Epithelial cell of prostate (primary cell): ENCODE data around the genes CNTNAP4, VAT1L and CMC2.

DNA sequence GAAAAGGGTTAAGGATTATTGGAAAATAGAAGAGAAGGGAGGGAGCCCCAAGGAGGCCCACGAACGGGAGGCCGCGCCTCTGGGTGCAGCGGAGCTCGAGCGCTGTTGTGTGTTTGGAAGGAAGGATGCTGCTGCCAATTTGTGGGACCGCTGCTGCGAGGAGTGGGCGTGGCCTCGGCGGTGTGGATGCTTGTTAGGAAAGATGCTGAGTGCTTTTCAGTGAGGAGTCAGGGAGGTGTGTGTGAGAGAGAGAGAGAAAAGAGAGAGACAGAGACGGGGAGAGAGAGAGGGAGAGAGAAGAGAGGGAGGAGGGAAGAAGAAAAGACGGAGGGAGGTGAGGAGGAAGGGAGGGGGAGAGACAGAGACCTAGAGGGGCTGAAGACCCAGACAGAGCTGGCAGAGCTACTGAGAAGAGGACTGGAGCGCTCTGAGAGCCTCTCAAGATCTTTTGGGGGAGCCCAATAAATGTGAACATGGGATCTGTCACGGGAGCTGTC is at the start of gene CNTNAP4:
CNTNAP4 (plus strand) TSS at position 212 of the 497 bp plus-strand sequence.
- RRBS = no CpG with 5 or more reads among the region's 16 CpGs

DNA sequence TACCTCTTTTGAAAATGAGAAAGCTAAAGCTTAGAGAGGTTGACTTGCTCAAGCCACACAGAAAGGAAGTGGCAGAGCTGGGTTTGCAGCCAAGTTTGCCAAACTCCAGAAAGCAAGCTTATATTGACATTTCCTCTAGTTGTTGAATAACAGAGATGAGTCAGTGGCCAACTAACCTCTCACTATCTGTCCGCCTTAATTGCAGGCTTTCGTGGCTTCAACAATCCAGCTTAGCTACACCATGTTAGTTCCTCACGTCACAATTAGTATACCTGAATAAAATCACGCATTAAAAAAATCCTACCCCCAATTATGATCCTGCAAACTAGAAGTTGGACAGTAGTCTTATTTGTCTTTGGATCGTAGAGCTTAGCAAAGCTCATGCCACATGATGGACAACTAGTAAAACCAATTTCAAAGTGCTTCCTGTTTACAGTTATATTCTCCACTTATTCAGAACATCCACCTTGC is 151.7 kb downstream of the CNTNAP4 start:
- RRBS = no CpG with 5 or more reads among the region's 5 CpGs

DNA sequence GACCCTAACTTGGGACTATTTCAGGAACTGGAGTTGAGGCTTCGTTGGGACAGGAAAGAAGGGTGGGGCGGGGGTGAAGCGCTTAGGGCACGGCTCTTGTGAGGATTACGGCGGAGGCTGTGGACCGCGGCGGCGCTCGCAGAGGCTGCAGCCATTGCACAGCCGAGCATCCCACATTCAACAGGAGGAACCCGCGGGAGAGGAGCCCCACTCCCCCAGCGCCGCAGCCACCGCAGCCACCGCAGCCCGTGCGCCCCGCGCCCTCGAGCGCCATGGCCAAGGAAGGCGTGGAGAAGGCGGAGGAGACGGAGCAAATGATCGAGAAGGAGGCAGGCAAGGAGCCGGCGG is at the start of gene VAT1L:
VAT1L (plus strand) TSS at position 154 of the 348 bp plus-strand sequence.
- RRBS = no CpG with 5 or more reads among the region's 30 CpGs

DNA sequence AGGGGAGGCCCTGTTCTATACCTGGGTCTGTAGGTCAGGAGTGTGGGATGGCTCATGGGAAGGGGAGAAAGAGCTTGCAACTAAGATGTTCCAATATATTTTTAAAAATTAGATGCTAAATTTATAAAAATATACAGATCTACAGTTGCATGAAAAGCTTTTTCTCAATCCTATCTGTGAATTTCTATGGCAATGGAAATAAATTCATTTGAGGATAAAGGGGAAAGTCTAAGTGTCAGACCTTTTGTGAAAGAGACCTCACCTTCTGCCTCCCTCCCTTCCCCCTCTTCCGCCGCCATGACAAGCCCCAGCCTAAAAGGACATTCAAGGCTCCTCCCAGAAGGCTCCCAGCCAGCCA is 19.6 kb upstream of the CLEC3A start:
- RRBS = no CpG with 5 or more reads among the region's 2 CpGs

- RRBS = no CpG with 5 or more reads among the region's 12 CpGs
These were observed 403.4 kb downstream of the WWOX start for GRCh38 chr16:78502705-78503369.

GRCh38 chr16:78505387-78505967 is 406.0 kb downstream of the WWOX start:
- RRBS = no CpG with 5 or more reads among the region's 8 CpGs

DNA sequence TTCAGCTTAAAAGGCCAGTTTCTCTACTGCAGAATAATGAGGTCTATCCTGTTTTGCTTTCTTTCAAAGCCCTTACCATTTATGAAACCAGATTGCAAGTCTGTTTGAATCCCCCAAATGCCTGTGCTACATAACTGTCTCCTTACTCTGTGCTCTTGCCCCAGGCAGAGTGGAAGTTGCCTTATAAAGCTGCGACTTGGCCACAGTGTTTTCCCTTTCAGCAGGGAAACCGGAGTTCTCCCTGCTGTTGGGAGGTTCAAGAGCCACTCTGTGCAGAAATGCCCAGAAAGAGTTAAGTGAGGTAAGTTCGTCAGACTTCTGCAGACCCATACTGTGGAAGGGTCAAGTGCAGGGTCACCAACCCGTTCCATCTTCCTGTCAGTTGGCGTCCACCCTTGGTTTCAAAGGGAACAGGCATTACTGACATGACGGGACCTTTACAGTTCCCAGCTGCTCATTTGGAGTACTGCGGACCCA is 508.9 kb downstream of the WWOX start:
- RRBS = no CpG with 5 or more reads among the region's 7 CpGs

GRCh38 chr16:78778082-78778853 is 678.8 kb downstream of the WWOX start:
- RRBS = no CpG with 5 or more reads among the region's 16 CpGs

GRCh38 chr16:79168942-79169760 is 431.4 kb downstream of the MAF start:
- RRBS = no CpG with 5 or more reads among the region's 6 CpGs

DNA sequence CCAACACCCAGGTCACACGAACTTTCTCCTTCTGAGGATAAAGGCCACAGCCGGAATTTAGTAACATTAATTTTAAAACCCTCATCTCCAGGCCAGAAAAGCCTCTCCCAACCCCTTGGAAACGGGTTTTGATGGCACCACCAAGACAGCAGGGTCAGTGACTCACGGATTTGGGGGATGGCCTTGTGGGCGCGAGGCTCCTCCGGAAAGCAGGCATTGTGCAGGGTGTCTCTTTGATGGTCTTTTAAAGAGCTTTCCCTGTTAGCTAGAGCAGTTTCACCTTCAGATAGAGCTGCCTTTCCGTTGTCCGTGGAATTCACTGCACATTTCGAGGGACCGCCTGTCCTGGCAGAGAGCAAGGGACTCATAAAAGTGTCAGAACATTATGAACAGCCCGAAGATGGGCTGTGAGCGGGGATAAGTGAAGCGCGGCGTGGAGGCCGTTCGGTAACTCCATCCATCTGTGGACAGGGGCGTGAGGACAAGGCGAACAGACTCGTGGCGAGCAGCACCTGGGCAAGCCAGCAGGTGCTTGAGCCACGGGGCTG is 371.3 kb downstream of the MAF start:
- RRBS = no CpG with 5 or more reads among the region's 23 CpGs

- RRBS = no CpG with 5 or more reads among the region's 18 CpGs
These were observed 162.2 kb downstream of the MAF start for GRCh38 chr16:79438330-79438836.

DNA sequence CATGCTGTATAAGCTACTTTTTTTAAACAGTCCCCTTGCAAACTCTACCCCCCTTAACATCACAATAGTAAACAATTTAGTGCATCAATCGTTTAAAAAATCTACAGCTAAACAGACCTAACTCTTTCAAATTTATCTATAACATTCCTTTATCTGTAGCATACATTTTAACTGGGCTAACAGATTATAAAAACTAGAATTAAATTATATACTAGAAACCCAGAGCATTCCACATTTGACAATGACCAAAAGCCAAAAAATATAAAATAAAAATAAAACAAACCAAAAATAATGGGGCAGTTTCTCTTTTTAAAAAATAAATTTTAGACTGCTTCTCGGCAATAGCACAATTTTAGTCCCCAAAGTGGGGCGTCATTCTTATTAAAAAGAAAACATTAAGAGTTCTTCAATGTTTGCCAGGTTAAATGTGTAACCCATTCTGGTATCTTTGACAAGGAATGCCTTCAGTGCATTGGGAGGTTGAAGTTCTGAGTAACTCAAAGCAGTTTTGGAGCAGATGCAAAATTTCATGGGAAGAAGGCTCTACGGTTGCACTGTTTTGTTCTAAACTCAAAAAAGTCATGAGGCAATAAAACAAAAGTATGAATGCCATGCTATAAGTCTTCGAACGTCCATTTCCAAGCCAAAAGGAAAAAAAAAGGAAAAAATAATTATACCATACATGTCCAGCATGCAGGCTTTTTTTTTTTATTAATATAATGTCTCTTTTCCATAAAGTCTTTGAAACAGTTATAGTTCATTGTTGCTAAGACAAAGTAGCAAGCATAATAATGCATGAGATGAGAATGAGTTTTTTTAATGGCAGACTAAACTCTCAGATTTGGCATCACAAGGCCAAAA is 3.2 kb downstream of the MAF start:
- RRBS = no CpG with 5 or more reads among the region's 6 CpGs

- RRBS = no CpG with 5 or more reads among the region's 4 CpGs
These were observed 2.6 kb downstream of the MAF start for GRCh38 chr16:79597963-79598270.

- RRBS = 2% methylated on average over 15 of the region's 107 CpGs
These were observed 1.6 kb downstream of the MAF start for GRCh38 chr16:79598699-79599503.

DNA sequence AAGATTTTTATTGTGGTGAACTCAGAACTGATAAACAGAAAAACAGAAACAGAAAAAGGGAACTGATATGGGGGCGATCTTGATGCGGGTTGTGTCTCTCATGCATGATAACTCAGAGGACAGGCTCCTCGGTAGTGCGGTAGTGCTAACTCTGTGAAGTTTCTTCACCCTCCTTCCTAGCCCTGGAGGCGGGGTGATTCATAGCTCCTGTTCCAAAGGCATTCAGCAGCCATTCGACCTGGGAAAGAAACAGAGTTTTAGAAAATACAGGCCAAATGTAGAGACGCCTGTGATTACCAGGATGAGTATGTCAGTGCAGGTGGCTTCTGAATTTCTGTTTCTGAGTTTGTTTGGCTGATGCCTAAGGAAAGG is 5.5 kb upstream of the MAF start:
- RRBS = no CpG with 5 or more reads among the region's 7 CpGs

- RRBS = no CpG with 5 or more reads among the region's 7 CpGs
These were observed 245.2 kb upstream of the MAF start for GRCh38 chr16:79845644-79846241.

GRCh38 chr16:81005995-81007051 is at the start of gene CMC2:
TSS of gene CMC2 (minus strand) at chr16:81006885.
- RRBS = 2% methylated on average over 6 of the region's 77 CpGs

DNA sequence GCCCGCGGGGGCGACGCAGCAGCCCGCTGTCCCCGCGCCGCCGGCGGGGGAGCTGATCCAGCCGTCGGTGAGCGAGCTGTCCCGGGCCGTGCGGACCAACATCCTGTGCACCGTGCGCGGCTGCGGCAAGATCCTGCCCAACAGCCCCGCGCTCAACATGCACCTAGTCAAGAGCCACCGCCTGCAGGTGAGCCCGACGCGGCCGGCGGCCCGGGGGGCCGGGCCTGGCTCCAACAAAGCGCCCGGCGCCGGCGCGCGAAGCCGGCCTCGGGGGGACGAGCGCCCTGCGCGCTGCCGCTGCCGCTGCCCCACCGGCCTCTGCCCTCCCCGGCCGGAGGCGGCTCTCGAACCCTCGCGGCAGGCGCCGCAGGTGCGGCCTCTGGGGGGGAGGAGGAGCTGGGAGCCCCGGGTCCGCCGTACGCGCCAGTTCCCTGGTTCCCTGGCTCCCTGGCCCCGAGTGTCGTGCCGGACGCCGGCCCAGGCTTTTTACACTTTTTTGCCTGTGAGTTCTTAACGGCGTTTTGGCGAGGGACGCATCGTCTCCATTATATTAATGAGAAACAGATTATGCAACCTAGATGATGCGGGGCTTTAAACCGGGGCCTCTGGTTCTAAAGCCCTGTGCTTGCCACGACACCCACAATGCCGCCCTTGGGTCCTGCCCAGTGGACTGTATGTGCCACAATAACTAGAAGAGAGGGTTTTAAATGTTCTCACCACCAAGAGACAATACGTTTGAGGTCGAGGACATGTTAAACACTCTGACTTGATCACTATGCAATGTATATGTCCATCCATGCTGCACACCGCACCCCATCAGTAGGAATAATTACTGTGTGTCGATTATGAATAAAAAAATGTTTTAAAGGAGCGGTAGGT is 617 bp downstream of the ATMIN start:
- RRBS = under 1% methylated on average over 36 of the region's 79 CpGs

- RRBS = no CpG with 5 or more reads among the region's 2 CpGs
These were observed 3.7 kb downstream of the ATMIN start for GRCh38 chr16:81039296-81039723.